A172 (cell line): Measurements from ENCODE around the genes CLRN1, IGSF10, AADAC and MBNL1.

DNA sequence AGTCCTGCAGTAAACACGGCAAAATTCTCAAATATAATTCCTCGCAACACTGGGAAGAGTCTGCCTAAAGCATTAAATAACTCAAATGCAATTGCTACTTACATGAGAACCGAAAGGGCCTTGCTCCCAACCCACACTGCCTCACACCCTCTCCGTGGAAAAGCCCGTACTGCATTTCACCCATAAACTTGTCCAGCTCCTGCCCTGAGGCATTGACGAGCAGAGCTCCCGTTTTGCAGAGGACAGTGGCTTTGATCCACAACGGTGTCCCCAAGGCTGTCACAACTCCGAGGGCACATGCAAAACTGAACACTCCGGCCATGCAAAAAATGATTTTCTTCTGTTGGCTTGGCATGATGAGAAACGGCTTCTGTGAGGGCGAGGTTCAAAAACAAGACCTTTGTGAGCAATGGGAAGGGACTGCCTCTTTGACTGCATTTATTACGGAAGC is at the start of gene CLRN1:
Gene CLRN1, minus strand, starts transcription at position 374 of the 451 bp plus-strand sequence.
- RAMPAGE, long total RNA, result no peak

- RAMPAGE, long total RNA, result no peak
Measured at GRCh38 chr3:151328371-151329150, 788 bp downstream of the P2RY13 start.

DNA sequence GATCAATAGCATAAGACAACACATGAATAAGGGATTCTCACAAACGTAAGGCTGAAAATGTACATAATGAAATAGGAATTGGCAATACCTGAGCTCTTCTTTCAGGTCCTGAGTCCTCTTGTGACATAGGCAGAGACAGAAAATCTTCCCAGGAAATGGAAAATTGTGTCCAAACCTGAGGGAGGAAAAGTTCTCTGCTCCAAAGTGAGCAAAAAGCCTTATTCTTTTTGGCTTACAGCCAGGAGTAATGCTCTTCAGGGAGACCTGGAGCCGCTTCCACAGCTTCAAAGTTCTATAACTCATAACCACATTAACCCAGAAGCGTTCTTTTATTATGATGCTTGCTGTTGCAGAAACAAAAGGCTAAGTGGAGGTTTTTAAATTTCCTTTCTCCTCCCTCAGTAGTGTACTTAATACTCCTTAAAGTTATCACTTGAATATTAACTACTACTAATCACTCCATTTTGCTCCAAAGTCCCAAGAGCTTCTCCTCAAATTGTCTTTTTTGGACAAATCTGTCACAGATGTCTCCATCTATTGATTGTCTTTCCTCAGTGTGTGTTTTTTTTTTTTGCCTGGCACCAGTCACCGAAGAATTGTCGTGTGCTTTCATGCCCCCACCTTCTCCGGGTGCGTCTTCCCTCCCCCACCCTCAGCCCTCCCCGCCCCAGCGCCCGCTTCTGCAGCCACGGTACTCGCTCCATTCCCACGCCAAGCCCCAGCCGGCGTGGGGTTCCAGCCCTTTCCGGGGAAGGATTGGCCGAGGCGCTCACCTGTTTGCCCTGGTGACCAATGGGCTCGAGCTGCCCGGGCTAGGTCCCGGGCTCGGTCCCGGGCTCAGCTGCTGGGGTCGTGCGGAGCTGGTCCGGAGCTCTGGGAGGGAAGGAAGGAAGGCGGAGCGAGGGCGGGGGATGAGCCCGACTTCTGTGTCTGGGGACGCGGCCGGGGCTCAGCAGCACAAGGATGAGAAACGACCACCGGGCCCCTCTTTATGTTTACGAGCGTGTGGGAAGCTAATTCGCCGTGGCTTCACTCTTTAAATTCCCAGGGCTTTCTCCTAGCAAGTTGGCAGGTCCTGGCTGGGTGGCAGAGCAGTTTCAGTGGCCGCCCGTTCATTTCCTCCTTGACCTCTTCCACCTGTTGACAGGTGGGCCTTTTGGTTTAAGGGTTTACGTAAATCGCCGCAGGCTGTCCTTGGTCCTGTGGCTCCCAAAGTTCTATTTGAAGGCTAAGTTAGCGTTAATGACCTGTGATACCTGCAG is at the start of gene IGSF10:
Gene IGSF10, minus strand, starts transcription at position 889 of the 1,262 bp plus-strand sequence.
- RAMPAGE, long total RNA, result no peak

DNA sequence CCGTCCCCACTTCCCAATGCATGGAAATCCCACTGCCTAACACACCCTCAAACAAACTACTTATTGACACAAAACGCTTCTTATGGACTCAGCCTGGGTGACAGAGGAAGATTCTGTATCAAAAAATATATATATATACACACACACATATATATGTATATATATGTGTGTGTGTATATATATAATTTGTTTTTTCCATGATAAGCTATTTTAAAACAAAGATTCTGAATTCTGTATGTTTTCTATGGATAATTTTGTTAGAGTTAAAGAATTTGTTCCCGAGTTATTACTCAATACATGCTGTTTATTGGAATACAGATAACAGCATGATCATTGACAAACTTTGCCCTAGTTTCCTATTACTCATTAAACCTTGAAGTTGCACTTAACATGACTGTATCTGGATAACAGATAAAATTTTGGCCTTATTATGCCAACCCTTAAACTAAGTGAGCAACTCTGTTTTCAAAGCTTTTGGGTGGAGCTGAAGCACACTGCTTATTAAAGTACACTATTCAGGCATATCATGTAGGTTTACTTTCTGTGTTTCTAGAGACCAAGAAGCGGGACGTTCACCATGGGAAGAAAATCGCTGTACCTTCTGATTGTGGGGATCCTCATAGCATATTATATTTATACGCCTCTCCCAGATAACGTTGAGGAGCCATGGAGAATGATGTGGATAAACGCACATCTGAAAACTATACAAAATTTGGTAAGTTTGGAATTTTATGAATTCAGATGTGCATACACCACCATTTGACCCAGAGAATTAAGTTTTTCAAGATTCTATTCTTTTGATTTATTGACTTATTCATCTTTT is at the start of gene AADAC:
Gene AADAC, plus strand, starts transcription at position 531 of the 823 bp plus-strand sequence.
- RAMPAGE, long total RNA, result no peak

- RAMPAGE, long total RNA, result no peak
Measured at GRCh38 chr3:151817091-151817751, 3.3 kb downstream of the AADAC start.

DNA sequence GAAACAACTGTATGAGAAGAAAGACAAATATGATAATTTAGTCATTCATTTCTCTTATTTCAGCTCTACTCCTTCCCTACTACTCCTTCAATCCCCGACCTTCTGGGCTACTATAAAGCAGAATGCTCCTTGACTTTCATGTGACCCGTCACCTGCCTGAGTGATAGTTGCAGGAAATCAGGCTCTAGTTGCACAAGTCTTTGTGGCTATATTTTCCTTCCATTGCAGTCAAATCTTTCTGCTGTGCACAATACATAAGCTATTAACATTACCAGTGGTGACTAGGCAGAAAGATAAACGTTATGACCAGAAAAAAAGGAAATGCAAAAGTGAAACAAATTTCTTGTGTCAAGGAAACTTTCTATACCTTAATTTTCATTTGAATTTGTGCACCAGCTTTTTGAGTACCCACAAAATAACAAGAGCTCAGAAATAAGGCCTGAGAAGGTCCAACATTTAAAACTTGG is 2.3 kb downstream of the SUCNR1 start:
- RAMPAGE, long total RNA, result no peak

DNA sequence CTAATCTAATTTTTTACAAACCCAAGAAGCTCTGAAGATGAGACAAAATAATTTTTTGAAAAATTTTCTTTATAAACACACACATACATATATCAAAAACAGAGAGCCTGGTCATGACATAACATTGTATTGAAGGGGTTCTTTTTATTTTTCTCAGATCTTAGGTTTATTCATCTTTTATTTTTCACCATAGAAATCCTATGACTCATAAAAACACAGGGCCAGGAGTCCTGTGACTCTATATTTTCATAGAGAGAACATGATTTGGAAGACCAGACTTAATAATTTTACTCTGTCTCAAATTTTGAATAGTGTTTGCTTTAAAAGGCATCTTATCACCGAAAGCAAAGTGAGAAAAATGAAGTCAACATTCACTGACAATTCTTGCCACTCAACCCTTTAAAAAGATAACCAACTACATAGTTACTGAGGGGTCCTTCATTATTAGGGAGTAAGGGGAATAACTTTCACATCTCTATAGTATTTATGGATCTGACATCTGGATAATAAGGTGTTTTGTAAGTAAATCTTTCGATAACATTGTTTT is 57.8 kb downstream of the SUCNR1 start:
- RAMPAGE, long total RNA, result no peak

DNA sequence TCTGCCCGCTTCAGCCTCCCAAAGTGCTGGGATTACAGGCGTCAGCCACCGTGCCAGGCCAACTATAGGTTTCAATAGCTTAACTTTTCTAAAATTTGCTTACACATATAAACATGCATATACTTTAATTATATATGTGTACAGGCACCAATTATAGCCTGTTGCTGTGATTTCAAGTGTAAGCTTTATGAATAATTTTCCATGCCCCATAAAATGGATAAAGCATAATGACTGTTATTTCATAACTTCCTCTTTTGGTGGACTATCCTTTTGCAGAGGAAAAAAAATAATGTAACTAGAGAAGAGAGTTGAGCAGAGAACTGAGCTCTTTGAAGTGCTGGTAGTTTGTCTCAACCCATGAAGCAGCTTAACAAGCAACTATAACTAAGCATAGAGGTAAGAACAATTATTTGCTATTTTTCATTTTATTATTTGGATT is 24.7 kb upstream of the MBNL1 start:
- RAMPAGE, long total RNA, result no peak

- RAMPAGE, long total RNA, result start-site peak on the plus strand at chr3:152268875-152269077, 471 and 926 reads in 2 replicates
Measured at GRCh38 chr3:152268487-152269415, at the start of gene MBNL1. Gene MBNL1 (plus strand): TSS chr3:152268929.

DNA sequence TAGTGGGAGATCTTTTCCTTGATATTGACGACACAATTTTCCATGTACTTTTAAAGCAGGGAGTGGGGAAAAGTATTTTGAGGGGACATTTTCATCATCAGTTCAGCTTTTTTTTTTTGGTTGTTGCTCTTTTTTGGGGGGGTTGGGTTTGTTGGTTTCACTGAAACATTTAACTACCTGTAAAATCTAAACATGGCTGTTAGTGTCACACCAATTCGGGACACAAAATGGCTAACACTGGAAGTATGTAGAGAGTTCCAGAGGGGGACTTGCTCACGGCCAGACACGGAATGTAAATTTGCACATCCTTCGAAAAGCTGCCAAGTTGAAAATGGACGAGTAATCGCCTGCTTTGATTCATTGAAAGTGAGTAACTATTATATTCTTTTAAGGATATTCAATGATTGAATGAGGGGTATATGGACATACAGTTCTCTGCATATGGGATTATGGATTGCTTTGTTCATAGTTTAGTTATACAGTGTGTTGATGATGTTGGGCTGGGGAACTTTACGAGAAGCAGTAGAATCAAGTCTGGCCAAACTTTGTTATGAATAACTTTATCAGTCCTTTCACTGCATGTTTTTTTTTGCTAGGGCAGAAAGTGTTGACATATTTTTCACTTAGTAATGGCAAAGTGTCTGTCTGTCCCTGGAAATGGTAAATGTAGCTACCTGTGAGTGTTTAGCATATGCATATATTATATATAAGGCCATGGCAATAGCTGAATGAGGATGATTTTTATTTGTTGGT is 31.4 kb downstream of the MBNL1 start:
- RAMPAGE, long total RNA, result no peak

DNA sequence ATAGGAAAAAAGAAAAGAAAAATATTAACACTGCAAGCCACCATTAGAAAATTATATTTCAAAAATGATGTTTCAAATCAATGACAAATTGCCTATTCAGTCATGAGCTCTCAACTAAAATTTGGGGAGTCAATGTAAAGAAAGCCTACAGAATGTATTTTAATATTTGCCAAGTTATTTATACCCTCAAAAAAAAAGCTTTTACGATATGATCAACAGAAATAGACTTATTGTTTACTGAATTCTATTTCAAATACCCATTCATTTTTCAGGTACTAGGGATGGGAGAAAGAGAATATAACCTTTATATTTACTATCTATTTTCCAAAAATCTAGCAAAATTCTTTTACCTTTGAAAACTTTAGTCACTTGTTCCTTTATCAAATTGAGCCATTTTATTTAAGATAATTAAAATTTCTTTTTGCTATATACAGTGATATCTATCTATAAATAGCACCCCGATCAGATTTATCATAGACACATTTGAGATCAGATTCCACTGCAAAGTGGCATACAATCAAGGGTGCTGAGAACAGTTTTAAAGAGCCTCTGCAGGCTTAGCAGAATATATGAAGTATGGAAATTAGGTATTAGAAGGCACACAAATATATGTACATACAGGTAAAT is 34.9 kb downstream of the MBNL1 start:
- RAMPAGE, long total RNA, result no peak

GRCh38 chr3:152398453-152399256 is 129.9 kb downstream of the MBNL1 start:
- RAMPAGE, long total RNA, result no peak

GRCh38 chr3:152650223-152650645 is 184.7 kb upstream of the P2RY1 start:
- RAMPAGE, long total RNA, result no peak

DNA sequence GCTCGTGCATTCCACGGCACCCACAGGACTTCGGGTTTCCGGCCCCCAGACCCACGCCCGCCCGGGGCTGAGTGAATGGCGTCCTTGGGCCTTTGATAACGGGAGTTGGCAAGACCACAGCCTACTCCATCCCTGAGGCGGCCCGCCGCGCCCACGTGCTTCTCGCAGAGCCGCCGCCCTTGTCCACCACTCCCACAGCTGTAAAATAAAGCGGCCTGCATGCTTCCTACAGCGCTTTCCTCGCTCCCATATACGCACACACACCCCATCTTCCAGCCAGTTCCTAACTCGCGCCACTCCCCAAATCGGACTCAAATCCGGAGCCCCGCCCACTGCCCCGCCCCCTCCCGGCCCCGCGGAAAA is 284 bp upstream of the RAP2B start:
- RAMPAGE, long total RNA, result no peak

DNA sequence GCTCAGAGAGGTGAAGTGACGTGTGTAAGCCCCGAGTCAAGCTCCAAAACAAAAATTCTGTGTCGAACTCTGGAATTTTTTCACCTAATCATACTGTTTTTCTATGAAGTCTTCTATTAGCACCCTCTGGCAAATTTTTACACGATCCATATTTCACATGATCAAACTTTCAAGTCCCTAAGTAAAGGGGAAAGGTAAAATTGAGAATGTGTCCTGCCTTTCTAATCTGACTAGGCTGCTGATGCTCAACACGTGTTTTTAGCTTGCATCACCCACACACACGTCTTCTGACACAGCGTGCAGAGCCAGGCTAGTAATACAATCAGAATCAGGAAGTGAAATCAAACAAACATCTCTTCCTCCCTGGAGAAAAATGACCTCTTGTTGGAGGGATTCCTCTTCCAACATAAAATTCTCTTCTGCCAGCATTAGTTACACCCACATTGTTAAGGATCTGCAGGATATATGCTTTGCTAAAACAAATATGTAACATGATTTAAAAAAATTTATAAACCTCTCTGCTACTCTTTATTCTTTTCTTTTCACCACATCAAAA is 122.3 kb downstream of the RAP2B start:
- RAMPAGE, long total RNA, result no peak

- RAMPAGE, long total RNA, result no peak
Measured at GRCh38 chr3:153628411-153629173, 466.6 kb downstream of the RAP2B start.

- RAMPAGE, long total RNA, result no peak
Measured at GRCh38 chr3:154089322-154089879, 31.8 kb upstream of the ARHGEF26 start.

DNA sequence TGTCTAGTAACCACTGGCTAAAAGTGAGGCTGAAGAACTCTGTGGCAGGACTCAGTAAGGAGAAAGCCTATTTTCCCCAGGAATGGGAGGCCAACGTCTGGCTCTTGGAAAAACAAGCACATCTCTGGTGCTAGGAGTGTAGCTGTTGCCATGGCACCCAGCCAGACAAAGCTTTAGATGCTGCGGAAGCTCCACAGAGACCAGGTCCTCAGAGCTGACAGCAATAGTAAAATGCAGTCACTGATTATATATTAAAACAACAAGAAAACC is 124.9 kb upstream of the STRIT1 start:
- RAMPAGE, long total RNA, result no peak

GRCh38 chr3:156042035-156042431 is 78.3 kb upstream of the KCNAB1 start:
- RAMPAGE, long total RNA, result no peak

DNA sequence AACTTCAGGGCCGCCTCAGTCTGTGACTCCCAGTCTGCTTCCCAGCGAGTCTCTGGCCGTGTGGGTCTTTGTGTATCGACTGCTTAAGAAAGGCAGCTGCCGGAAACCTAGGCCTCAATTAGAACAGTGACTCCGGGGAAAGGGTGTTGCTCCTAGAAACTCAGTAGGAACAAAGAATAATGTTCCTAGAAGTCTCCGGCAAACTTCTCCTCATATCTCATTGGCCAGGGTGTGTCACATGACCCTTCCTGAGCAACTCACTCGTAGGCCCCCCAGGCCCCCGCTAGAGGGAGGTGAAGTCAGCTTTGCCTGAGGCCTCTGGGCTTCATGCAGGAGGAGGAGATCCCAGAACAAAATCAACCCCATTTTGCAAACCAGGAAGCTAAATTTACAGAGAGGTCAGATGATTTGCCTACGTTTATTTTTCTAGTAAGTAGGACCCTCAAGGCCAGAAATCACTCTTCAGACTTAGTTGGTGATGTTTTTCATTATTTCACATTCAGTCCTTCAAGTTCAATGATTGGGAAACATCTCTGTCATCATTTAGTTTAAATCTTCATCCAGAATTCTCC is 99.1 kb downstream of the SSR3 start:
- RAMPAGE, long total RNA, result no peak